Breast epithelium (tissue), 2 donors: ENCODE measurements around a stretch of chr3.

- PRO-cap, result no peak
- RAMPAGE, long total RNA, 2 experiments, result no peak in any of the 2 experiments
Measured at GRCh38 chr3:157064185-157064933, 95.6 kb downstream of the CCNL1 start.

GRCh38 chr3:157091091-157091800 is 68.7 kb downstream of the CCNL1 start:
- PRO-cap, result no peak
- RAMPAGE, long total RNA, 2 experiments, result no peak in any of the 2 experiments

DNA sequence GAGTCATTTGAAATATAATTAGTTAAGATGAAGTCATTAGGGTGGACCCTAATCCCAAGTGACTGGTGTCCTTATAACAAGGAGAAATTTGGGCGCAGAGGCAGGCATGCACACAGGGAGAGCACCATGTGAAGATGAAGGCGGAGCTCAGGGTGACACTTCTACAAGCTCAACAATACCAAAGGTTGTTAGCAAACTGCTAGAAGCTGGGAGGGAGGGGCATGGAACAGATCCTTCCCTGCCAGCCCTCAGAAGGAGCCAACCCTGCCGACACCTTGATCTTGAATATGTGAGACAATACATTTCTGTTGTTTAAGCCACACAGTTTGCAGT is 57.9 kb downstream of the CCNL1 start:
- PRO-cap, result no peak
- RAMPAGE, long total RNA, 2 experiments, result no peak in any of the 2 experiments

GRCh38 chr3:157111606-157111962 is 48.4 kb downstream of the CCNL1 start:
- PRO-cap, result no peak
- RAMPAGE, long total RNA, 2 experiments, result no peak in any of the 2 experiments

- PRO-cap, result no peak
- RAMPAGE, long total RNA, 2 experiments, result no peak in any of the 2 experiments
Measured at GRCh38 chr3:157133002-157133384, 27.0 kb downstream of the CCNL1 start.

GRCh38 chr3:157154586-157155548 is 5.1 kb downstream of the CCNL1 start:
- PRO-cap, result no peak
- RAMPAGE, long total RNA, 2 experiments, result no peak in any of the 2 experiments

- PRO-cap, result no peak
- RAMPAGE, long total RNA, 2 experiments, result no peak in any of the 2 experiments
Measured at GRCh38 chr3:157176110-157176708, 16.3 kb upstream of the CCNL1 start.

DNA sequence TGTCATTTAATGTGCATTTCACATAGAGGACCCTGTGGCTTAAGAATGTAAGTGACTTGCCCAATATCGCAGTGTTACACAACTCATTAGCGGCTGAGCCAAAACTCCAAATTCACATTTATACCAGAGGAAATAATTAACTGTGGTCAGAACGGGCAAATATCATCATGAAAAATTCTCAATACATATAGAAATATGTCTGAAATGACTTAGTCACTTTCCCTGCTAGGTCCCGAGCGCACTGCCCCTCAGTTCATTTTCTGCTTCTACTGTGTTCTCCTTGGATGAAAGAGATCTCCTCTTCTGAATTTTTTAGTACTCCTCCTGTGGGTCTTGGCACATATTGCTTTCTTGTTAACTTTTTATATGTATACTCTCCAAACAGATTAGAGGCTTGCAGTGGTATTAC is 33.0 kb downstream of the PTX3 start:
- PRO-cap, result no peak
- RAMPAGE, long total RNA, 2 experiments, result no peak in any of the 2 experiments

DNA sequence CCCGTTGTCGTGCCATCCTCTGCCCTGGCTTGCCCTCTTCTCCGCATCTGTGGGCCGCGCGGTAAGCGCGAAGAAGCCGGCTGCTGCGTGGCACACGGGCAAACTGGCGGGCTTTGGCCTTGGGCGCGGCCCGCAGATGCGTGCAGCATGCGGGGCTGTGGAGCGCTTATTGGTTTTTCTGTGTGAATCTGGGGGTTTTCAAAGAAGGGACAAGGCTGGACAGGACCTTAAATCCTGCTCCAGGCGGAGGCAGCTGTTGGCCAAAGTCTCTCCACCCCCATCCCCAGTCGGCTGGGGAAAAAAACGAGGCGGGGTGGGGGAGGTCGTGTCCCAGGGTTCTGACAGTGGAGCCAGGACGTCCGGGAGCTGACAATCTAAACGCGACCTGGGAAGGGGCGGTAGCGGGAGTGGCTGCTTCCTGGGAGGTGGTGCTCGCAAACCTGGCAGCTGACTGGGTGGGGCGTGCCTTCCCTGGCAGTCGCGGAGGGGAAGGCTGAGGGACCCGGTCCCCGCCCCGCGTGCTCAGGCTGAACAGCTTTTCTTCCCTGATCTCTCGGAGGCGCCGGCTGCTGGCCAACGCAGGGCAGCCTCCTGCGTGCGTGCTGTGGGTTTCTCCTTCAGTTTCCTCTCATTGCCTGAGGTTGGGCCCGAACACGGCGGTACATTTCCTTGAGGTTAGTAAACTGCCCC is 39.8 kb upstream of the VEPH1 start:
- PRO-cap, result bidirectional peak, plus-strand start at position 477 of the sequence, minus-strand start at position 409 of the sequence
- RAMPAGE, long total RNA, 2 experiments, result start-site peak on the plus strand in 2 of 2 experiments, centred at positions 546 to 555 of the sequence, 41 to 135 reads per replicate

GRCh38 chr3:158097364-158098389 is 8.5 kb downstream of the SHOX2 start:
- PRO-cap, result no peak
- RAMPAGE, long total RNA, 2 experiments, result start-site peak on the minus strand in 1 of 2 experiments, at chr3:158097857-158097948 at its widest, 16 reads per replicate

GRCh38 chr3:158634368-158634750 is 10.0 kb upstream of the GFM1 start:
- PRO-cap, result no peak
- RAMPAGE, long total RNA, 2 experiments, result no peak in any of the 2 experiments

GRCh38 chr3:158748226-158749007 is 16.2 kb upstream of the RARRES1 start:
- PRO-cap, result no peak
- RAMPAGE, long total RNA, 2 experiments, result no peak in any of the 2 experiments

DNA sequence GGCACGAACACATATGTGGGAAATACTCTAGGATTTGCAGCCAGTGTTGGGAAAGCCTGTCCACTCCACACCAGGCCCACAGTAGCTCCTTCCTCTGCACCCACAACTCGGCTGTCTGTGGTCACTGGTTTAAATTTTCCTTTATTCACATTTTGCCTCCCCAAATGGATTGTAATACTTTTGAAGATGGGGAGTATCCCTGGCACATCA is 33.3 kb upstream of the MFSD1 start:
- PRO-cap, result no peak
- RAMPAGE, long total RNA, 2 experiments, result no peak in any of the 2 experiments

DNA sequence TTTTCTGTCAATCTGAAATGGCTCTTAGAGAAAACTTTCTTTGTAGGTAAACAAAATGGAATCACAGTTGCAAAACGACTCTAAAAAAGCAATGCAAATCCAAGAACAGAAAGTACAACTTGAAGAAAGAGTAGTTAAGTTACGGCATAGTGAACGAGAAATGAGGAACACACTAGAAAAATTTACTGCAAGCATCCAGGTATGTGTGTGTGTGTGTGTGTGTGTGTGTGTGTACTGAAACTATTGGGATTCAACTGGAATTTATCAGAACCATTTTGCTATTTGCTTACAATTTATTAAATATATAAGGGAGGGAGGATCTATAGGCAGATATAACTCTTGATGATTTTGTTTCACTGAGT is 24.8 kb downstream of the TRIM59 start:
- PRO-cap, result no peak
- RAMPAGE, long total RNA, 2 experiments, result no peak in any of the 2 experiments

DNA sequence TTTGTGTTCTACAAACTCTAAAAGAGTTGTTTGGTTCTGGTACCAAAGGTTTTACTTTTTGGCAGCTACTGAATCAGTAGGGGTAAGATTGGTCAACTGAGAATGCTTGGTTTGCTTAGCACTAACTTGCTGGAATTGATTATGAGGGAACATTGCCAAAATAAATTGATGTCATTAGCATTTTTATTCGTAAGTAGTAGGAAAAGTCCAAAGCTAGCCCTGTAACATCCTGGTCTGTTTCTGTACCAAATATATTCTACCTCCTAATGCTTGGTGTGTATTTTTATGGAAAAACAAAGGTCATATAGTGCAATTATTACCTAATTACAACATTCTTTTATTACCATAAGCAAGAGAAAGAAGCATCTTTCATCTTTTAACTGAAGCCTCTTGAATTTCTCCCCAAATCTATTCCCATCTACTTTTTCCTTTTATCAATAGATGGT is 36.0 kb upstream of the KPNA4 start:
- PRO-cap, result no peak
- RAMPAGE, long total RNA, 2 experiments, result no peak in any of the 2 experiments

GRCh38 chr3:160667288-160667879 is 9.6 kb upstream of the ARL14 start:
- PRO-cap, result no peak
- RAMPAGE, long total RNA, 2 experiments, result no peak in any of the 2 experiments

DNA sequence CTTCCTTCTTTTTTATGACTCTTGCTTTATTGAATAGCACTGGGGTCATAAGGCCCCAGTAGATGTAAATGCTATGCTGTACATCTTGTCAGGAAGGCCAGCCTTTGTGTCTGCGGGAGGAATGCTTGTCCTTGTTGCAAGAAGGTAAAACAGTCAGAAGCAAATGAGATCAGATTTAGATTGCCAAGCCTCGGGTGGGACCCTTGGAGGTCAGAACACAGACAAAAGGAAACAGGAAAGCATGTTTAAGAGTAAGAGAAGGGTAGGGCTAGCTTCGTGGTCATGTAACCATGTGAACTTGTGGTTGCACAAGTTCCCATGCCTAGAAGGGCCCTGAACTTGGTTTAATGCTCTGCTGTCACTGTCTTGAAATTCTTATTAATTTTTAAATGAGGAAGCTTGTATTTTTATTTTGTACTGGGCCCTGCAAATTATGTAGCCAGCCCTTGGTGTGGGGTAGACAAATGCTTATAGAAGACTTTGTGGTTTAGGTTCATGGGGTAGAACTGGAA is 81.5 kb downstream of the PPM1L start:
- PRO-cap, result no peak
- RAMPAGE, long total RNA, 2 experiments, result no peak in any of the 2 experiments

DNA sequence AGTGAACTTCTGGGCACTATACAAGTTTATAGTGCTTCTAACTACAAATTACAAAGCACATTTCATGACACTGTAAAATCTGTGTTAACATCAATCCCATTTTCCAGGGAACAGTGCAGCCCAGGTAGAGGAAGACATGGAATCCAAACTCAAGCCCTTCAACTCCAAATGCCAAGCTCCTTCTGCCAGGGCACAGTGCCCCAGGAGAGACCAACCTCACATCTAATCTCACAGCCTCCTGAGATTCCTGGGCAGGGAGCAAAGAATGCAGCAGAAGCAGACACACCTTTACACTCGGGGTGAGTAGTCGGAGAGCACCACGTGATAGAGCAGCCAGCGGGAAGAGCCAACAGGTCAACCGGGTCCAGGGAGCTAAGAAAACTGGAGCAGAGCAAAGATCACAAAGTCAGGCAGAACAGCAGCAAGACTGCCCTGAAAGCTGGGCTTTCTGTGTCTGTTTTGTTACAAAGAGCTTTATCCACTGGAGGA is 4.3 kb downstream of the B3GALNT1 start:
- PRO-cap, result no peak
- RAMPAGE, long total RNA, 2 experiments, result no peak in any of the 2 experiments

GRCh38 chr3:161224836-161225347 is 3.8 kb downstream of the NMD3 start:
- PRO-cap, result no peak
- RAMPAGE, long total RNA, 2 experiments, result no peak in any of the 2 experiments

DNA sequence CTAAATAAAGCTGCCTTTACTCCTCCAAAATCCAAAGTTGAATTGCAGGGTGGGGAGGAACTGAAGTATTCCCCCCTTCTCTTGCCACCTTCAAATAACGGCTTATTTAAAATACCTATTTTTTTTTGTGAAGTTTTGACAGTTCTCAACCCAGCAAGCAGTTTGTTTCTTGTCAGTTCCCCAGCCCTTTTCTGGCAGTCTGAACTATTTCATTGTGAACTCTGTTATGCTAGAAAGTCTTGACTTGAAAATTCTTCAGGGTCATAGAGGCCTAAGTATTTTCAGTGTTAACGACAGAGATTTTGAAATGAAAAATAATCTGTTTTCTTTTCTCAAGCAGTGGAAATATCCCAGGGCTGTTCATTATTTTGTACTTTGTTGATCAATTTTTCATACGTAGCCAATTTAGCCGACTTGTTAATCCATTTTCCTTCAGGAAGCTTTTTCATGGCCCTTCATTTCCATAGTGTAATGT is 443.7 kb downstream of the OTOL1 start:
- PRO-cap, result no peak
- RAMPAGE, long total RNA, 2 experiments, result no peak in any of the 2 experiments